Mesenchymal stem cell of Wharton's jelly (primary cell): ENCODE measurements around a stretch of chr7.

DNA sequence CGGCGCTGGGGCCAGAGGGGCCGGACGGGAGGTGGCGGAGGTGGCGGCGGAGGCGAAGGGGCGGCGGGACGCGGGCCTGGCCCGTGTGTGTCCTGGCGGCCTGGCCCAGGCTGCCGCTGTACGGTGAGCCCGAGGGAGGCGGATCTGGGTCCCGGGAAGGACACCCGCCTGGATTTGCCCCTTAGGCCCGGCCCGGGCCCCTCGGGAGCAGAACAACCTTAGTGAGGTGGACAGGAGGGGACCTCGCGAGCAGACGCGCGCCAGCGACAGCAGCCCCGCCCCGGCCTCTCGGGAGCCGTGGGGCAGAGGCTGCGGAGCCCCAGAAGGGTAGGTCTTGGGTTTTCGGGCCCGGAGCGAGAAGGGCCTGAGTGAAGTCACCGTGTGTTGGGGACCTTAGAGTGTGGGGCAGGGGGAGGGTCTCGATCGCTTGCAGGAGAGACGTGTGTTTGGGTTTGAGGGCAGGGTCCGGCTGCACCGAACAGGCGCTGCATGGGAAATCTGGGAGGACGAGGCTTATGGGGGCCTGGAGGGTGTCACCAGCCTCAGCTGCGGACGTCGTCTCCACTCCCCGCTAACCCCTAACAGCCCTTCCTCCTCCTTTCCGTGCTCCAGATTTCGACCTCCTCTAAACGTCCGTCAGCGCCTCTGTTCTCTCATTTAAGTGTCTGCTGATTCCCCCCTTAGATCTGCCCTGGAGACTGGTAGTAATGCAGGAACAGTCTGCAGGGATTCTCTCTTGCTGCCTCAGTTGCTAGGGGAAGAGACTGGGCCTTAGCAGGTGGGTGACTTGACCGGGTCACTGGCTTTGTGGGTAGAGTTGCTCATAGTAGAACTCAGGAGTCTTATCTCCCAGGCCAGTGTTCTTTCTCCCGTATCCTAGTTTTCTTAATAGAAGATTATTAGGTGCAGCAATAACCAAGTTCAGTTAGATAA lies 676 bp downstream of the RBAK start:
- CAGE, long polyA plus RNA, result no peak

GRCh38 chr7:5203072-5203464 lies 13.0 kb downstream of the WIPI2 start:
- CAGE, long polyA plus RNA, result no peak

GRCh38 chr7:5377104-5377573 lies 46.5 kb downstream of the TNRC18 start:
- CAGE, long polyA plus RNA, result no peak

DNA sequence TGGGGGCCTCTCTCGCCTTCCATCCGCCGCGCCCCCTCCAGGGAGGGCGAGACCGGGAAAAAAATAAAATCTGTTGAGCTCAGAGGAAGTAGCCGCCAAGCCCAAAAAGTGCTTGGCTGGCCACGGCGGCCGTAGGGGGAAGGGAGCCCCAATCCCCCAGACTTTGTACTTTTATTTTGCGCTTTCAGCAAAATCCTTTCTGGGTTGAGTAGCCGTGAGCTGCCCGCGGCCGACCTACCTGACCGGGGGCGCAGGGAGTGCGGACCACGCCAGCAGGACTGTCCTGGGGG lies 1.3 kb upstream of the TNRC18 start:
- CAGE, long polyA plus RNA, result no peak

DNA sequence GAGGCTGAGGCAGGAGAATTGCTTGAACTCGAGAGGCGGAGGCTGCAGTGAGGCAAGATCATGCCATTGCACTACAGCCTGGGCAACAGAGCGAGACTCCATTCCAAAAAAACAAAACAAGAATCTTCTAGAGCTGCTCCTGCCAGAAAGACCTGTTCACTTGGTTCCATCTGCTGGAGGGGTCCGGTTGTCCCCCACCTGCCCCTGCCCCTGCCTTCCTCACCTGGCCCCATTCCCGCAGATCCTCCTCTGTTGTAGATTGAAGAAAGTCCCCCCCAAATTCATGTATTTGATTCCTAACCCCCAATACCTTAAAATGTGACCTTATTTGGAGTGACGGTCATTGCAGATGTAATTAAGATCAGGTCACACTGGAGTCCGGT lies 8.6 kb upstream of the TNRC18 start:
- CAGE, long polyA plus RNA, result no peak

GRCh38 chr7:5477886-5478769 lies 35.5 kb downstream of the FBXL18 start:
- CAGE, long polyA plus RNA, result no peak

GRCh38 chr7:5491938-5492560 lies 21.6 kb downstream of the FBXL18 start:
- CAGE, long polyA plus RNA, result no peak

DNA sequence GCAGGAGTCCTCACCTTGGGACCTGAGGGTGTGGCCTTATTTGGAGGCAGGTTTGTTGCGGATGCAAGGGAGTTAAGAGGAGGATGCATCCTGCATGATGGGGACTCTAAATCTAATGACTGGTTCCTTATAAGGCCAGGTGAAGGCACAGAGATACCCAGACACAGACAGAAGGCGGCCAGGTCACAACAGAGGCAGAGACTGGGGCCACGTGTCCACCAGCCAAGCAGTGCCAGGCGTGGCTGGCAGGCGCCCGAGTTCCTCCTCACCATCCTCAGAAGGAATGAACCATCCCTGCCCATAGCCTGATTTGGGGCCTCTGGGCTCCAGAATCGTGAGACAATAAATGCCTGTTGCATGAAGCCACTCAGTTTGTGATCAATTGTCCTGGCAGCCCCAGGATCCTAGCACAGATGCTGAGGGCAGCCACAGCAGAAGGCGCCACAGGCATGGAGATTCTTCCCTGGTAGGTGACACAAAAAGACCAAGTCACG lies 21.0 kb downstream of the FBXL18 start:
- CAGE, long polyA plus RNA, result no peak

GRCh38 chr7:5558587-5559310 lies 28.3 kb upstream of the ACTB start:
- CAGE, long polyA plus RNA, result no peak

- CAGE, long polyA plus RNA, result no peak
Observed at GRCh38 chr7:5578544-5579190, 13.9 kb upstream of the FSCN1 start.

GRCh38 chr7:5581115-5581638 lies 11.4 kb upstream of the FSCN1 start:
- CAGE, long polyA plus RNA, result no peak

- CAGE, long polyA plus RNA, result no peak
Observed at GRCh38 chr7:5598797-5599301, 6.2 kb downstream of the FSCN1 start.

DNA sequence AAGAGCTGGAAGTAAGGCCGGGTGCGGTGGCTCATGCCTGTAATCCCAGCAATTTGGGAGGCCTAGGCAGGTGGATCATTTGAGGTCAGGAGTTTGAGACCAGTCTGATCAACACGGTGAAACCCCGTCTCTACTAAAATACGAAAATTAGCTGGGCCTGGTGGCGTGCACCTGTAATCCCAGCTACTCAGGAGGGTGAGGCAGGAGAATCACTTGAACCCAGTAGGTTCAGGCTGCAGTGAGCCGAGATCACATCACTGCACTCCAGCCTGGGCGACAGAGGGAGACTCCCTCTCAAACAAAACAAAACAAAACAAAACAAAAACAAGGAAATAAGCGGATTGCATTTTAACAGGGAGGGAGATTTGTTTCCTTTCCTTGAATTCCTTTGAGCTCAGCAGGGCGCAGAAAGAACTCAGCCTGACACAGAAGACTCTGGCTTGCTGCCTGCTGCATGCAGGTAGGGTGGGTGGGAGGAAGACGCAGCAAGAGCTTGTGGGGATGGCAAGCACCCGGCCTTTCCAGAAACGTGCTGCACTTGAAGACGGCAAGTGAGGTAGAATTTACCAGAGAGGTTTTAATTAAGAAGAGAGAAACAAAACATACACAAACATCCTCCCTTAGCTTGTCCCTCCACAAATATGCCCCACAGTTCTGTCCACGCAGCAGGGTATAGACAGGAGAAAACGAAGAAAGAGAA lies 40.8 kb downstream of the FSCN1 start:
- CAGE, long polyA plus RNA, result no peak

DNA sequence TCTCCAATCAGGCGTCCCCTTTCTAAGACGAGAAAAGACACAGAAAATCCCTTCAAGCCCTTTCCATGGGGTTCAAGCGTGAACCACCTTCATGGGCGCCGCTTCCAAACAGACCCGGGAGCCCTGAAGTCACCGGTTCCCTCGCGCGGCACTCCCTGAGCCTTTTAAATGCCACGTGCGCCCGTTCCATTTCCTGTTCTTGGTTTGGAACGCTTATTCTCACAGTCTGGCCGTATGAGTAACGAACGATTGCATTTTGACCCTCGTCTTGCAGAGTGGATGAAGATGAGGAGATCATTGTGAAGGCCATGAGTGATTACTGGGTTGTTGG lies 25.0 kb downstream of the CCZ1 start:
- CAGE, long polyA plus RNA, result no peak

DNA sequence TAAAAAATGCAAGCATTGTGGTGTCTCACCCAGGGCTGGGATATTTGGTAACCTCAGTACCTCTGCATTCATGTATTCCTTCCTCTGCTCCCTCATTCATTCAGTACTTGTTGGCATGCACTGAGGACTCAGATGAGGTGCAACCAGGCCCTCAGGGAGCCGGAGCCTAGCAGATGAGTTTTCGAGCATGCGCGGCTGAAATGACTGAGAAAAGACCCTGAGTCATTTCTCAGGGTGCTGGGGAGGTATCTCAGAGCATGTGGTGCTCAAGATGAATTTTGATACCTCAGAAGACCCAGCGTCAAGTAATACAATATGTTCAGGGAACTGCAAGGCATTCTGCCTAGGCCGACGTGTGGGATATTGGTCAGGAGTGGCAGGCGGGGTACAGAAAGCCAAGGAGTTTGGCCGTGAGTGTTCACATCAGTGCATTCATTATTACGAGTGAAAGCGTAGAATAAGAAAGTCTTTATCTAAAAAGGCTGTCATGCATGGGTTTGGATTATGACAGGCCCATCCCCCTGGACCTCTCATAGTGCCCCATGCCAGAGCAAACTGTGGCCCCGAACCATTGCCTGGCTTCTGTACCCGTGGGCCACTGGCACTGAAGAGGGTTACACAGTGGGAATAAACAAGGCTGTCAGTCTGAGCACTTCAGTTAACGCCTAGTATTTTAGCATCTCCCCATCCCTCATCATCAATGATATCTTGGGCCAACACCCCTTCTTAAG lies 7.5 kb downstream of the AIMP2 start:
- CAGE, long polyA plus RNA, result no peak

GRCh38 chr7:6106257-6106954 lies 1.7 kb downstream of the USP42 start:
- CAGE, long polyA plus RNA, result no peak

GRCh38 chr7:6115137-6115767 lies 10.5 kb downstream of the USP42 start:
- CAGE, long polyA plus RNA, result no peak

- CAGE, long polyA plus RNA, result no peak
Observed at GRCh38 chr7:6181709-6182134, 77.0 kb downstream of the USP42 start.

- CAGE, long polyA plus RNA, result no peak
Observed at GRCh38 chr7:6228185-6228820, 44.1 kb downstream of the CYTH3 start.

DNA sequence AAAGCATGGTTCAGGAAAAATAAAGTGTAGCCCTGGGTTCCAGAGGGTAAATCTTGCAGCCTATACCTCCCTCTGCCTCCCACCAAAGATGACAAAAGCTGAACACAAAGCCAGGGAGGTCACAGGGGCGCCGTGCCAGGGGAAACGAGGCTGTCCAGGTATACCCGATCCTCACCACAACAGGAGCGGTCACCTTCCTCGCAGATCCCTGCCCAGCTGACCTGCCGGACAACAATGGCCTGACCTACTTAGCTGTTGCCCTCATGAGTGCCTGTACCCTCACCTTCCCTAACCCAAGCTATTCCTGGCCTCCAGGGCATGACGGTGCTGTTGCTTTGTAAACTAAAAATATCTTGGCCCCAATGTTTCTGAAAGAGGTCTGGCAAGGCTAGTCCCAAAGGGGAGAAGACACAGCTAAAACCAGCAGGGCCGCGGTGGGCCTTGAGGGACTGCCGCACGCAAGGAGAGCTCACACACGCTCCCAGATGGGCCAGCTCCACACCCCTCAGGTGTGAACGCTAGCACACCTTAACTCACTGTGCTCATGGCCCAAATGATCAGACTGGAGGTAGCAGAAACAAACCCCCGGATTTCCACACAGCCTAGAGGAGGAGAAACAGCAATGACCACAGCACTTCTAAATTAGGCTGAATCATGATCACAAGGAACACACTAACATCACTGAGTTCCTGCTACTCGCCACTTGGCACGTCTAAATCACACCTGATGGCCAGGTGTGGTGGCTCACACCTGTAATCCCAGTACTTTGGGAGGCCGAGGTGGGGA lies 10.1 kb downstream of the FAM220A start:
- CAGE, long polyA plus RNA, result no peak